Daoy (cell line): Measurements from ENCODE around the gene SNRNP48.

DNA sequence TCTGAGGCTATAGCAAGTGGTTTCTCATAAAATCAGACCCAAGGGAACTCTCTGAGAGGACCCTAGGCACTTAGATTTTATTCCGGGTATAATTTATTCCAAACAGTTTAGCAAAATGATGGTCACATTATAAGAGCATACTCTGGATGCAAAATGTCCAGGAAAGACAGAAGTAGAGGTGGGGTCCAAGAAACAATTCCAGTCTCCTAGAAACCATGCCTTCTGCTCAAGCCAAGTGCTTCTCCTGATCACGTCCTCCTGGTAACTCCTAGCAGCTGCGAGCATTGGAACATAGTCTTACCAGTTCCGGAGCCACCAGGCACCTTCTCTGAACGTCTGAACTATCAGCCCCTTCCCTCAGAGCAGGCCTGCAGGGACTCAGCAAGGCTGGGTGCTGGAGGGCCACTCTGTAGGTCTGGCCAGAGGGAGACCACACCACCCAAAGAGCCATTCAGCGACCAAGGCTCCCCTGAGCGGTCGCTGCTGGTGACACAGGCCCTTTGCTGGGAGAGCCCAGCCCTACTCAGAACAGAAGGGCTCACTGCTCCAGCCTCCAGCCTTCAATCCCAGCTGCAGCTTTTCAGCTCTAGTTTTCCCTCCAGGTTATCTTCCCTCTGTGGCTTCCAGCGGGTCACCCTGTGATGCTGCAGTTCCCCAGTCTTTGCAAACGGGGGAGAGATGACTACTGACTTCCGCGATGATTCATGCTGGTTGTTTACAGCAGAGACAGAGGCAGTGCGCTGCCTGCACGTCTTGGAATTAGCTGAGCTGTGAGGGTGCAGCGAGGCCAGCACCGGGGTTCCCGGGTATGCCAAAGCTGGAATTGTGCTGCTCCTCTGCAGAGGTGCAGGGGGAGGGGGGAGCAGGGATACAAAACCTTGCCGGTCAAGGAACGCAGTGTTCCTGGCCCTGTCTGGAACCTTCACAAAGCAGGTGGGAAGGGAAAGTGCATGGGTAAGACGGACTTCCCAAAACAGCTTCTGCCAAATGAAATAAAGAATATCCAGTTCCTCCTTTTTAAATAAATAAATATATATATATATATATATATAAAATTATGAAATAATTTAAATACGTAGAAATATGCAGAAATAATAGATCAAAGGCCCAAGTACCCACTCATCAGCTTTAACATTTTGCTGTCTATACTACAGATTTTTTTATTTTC is 161.3 kb downstream of the LY86 start:
- RAMPAGE, long total RNA = no peak

DNA sequence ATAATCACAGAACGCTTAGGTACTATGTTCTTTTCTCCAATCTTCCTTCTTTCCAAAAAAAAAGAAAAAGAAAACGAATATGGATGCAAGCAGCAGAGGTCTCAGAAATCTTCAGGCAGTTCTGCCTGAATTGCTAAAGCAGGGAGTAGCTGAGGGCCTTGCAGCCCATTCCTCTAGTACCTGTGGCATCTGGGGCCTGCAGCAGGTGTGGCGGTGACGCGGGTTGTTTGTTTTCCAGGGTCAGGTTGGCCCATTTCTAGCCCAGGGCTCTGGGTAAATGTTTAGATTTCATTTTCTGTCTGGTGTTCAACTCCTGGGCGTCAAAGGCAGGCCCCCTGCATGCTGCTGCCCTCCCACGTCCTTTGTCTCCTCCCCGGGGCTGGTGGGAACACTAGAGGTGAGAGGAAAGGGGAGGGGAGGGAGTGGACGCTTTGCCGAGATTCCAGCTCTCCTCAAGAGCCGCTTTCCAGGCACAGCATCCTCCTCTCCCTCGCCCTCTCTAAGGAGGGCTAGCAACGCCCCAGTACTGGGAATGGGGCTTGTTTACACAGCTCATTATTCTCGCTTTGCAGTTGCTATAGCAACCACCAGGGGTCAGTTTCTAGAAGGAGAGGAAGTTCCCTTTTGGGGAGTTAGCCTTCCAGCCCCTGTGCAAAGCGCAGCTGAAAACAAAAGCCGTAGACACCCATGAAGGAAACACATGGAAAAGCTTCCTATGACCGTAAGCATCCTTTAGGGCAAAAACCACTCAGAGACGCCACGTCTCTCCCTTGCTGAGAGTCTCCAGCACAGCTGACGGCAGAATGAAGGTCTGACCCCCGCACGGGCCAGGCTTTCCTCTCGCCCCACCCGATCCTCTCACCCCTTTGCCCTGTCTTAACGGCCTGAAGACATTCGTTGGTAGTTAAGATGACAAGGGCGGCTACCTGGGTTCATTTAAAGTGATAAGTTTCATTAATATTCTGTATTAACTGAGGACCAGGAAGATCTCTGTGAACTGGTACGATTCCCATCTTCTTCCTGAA is 170.6 kb downstream of the LY86 start:
- RAMPAGE, long total RNA = no peak

DNA sequence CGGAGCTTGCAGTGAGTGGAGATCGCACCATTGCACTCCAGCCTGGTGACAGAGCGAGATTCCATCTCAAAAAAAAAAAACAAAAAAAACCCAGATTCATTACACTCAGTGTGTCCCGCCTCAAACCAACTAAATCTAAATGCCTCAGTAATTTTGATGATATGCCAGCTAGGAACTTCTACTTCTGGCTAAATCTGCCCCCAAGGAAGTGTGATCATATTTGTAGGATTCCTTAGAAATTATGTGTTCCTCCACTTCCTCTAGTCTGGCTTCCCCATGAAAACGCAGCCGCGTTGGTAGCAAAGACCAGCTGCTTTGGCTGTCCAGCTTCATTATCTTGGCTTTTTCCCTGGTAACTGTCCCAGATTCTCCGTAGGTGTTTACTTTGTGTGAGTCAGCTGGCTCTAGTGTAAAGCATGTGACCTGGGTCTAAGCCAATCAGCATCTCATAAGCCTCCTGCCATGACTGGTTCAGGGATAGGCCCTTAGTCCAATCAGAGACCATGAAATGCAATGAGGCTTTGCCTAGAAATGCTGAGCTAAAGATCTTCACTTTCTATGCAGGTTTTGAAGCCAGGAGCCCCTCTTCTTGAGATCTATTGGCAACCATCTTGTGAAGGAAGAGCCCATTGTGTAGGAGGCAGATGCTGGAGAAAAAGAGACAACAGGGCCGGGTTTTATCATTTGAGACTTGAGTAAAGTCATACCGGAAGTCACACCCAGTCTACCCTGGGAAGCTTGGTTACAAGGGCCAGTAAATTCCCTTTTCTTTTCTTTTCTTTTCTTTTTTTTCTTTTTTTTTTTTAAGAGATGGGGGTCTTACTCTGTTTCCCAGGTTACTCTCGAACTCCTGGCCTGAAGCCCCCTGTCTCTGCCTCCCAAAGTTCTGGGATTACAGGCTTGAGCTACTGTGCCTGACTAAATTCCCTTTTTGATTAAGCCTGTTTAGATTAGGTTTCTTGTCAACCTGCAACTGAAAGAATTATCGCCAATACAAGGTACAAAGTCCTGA is 256.6 kb upstream of the RREB1 start:
- RAMPAGE, long total RNA = no peak

DNA sequence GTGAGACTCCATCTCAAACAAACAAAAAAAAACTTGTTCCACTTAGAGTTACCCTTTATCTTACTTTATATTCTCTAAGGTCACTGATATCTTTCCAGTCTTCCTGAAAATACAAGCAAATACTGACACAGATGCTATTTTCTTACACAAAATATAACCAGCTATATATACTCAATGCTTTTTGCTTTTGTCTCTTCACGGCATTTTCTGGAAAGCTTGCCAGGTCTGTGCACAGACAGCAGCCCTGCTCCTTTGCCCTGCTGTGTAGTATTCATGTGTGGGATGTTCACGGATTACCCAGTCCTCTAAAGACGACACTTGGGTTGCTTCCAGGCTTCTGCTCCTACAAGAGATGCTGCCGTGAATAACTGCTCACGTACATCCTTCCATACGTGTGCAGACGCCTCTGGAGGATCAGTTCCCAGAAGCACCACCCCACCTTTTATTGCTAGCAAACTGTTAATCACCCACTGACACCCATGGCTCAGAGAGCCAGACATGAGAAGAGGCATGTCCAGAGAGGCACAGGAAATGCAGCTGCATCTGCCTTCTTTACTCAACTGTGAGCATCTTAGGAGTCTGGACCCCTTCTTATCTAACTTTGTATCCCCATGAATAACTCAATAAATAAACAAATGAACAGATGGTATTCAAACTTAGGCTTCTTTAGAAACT is 229.0 kb upstream of the RREB1 start:
- RAMPAGE, long total RNA = no peak

DNA sequence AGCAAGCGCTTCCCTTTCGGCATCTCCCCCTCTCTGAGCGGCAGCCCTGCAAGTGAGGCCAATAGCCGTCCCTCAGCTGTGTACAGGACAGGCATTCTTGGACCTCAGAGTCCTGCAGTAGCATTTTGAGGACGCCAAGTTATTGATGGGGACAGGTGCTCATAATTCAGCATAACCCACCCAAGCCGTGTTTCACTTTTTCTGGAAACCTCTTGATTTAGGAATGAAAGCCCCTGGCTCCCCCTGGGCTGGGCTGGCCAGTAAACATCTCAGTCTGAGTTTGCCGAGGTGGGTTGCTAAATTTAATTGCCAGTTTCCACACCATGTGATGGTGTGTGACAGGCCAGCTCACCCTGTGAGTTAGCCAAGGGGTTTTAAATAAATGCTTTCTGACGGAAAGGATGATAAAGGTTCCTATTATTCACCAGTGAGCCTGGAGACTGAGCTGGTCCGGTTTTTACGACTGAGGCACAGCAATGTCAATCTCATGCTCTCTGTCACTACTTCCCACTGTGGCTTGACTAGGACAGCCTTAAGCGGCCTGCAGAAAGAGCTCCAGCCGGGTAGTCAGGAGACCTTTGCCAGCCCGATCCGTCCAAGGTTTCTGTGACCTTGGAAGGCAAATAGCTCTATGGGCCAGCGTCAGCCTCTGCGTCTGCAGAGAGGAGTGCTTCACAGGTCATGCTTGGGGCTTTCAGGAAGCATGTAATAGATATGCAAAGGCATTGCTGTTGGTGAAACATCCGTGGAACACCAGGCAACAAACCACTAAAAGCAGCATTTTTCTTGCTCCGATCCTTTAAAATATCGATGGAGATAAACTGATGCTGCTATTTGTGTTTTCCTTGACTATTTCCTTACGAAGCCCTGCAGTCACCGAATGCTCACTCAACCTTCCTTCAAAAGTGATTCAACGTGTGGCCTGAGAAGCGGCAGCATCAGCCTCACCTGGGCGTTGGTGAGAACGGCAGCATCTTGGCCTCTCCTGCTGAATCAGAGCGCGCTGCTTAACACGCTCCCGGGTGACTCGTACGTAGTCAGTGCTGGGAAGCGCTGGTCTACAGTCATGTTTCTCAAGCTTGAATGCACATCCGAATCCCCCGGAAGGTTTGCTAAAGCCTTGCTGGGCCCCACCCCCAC is 214.5 kb upstream of the RREB1 start:
- RAMPAGE, long total RNA = no peak

- RAMPAGE, long total RNA = no peak
These were observed 113.1 kb upstream of the RREB1 start for GRCh38 chr6:6994523-6995242.

DNA sequence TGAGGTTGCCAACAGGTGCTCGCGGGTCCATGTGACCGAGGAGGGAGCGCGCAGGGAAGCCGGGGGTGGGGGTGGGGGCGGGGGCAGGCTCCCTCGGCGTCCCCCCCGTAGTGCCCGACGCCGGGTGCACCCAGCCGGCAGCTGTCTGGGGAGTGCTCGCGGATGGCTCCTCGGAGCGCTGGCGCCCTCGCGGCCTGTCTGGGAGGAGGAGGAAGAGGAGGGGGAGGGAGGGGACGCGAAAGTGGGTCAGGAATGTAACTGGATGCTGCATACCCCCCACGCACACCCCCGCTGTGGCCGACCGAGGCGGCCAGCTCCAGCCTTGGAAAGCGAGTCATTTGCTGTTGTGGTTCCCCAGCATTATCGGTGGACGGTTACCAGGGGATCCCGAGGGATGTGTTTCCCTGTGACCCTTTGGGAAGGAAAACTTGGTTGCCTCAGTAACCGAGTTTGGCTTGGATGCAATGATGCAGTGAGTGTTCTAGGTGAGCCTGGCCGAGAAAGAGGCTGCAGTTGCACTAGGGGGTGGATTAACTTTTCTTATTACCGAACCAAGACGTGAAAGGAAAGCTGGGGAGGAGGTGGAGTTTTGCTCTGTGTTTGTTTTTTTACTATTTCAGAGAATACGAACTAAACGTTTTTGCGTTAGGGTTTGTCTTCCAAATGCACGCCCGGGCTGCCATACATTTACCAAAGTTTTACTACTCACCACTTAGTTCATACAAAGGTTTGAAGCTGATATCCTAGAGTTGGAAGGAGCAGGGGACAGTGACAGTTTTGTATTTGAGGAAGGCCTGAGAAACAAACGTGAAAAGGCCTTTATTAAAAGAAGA is 55.2 kb upstream of the RREB1 start:
- RAMPAGE, long total RNA = no peak

DNA sequence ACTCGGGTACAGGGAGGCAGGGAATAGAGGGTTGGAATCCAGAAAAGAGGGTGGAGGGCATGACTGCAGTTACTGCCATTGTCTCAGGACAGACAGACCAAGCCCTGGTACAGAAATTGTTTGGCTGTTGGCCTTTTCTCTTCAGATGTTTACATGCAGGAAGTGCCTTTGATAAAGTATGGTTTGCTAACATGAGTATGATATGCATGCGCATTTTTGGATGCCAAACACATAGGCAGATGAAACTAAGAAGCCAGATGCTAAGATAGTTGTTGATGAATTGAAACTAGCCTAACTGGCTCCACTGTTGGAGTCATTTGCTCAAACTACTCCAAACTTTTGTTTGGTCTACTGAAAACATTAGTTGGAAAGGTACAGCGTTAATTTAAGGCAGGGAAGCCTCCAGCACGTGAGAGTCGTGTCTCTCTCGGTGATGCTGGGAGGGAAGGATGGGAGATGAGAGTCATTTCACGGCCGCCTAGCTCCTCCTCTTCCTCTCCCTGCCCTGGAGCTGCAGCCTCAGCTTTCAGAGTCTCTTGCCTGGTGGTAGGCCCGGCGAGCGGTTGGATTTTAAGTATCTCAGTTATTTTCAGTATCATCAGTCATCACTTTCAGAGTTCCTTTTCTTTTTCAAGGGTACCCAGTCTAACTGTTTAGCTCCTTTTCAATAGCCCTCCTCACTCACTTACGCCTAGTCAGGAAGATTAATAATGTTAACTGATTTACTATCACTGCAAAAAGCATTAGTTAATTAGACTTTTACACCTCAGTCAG is 29.7 kb downstream of the RREB1 start:
- RAMPAGE, long total RNA = no peak

DNA sequence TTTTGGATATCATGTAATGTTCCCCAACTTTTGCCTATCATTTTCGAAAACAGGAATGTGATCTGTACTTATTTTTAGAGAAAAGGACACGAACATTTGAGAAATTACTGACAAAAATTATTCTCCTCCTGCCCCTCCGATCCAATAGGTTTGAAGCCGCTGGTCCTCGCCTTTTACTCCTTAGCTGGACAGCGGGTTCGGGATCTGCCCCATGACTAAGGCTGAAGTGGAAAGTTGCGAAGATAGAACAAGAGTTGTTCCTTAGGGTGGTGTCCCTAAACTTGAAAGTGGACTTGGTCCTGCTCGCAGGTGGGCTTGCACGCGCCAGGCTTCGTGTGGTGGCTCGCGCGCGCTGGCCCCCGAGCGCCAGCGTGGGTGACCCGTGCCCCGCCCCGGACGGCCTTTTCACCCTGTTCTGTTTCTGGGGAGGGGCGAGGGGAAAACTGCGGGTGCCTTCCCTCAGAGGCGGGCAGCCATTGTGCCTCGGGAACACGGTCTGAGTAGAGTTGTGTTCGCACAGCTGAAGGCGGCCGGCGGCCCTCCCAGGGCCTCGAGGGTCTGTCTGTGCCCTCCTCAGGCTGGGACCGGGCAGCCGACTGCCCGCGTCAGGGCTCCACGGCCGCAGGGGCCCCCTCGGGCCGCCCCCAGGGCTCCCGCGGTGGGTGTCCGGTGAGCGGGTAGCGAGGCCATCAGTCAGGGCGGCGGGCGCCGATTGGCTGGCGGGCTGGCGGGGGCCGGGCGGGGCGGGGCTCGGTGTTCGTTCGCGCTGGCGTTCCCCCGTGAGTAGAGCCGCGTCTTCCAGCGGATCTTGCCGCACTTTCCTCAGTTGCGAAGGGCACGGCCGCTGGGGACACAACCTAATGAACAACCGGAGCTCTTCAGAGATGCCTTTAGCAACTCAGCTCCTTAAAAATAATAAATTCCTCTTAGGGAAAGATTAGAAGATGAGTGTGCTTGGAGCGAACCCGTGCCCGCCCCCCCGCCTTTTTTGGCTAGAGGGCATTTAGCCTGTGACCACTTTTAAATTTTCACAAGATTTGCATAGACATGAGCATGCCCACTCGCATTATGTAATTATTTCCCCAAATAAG is 33.1 kb downstream of the RREB1 start:
- RAMPAGE, long total RNA = no peak

- RAMPAGE, long total RNA = no peak
These were observed 39.2 kb downstream of the RREB1 start for GRCh38 chr6:7146940-7147443.

GRCh38 chr6:7220358-7220655 is 92.7 kb downstream of the SSR1 start:
- RAMPAGE, long total RNA = no peak

DNA sequence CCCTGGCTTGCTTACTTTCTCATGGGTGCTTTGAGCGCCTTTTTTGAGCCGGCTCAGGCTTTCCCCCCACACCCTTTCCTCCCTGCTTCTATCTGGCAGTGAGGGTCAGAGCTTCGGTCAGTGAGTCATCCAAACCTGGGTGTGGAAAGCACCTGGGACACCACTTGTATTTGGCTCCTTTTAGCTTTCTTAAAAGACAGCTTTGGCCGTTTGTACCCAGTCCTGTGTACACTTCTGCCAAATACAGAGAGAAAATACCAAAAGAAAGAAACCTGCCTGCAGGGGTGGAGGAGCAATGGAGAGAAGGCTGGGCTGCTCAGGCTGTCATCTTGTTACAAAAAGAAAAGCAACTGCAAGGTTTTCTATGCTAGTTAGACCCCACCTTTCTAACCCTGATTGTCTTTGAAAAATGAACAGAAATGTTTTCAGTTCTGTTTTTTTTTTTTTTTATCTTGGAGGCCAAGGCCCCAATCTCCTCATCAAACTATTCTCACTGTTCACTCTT is 76.6 kb downstream of the SSR1 start:
- RAMPAGE, long total RNA = no peak

DNA sequence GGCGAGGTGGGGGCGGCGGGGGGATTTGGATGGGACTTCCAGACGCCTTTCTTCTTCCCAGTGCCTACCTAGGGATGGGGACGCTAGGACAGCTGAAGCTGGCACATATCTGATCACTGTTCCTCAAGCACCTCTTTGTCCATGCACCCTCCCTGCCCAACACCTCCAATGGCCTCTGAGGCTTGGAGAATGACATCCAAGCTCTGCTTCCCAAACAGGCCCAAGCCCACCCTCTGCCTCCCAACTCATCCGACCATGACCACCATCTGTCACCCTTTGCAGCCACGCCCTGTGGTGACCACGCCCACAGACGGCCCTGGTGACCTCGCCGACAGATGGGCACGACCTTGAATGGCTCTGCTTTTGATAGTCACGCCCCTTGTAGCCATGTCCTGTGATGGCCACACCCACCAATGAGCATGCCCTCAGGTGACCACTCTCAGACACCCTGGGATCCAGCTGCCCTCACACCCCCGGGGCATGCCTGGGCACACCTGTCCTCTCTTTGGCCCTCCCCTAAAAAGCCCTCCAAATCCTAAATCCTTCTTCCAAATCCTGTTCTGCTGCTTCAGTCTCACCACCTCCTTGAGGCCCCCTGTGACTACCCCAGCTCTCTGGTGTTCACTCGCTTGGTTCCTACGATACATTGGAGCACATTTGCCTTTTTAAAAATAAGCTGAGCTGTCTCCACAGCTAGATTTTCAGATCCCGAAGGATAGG is 51.0 kb downstream of the SSR1 start:
- RAMPAGE, long total RNA = no peak

DNA sequence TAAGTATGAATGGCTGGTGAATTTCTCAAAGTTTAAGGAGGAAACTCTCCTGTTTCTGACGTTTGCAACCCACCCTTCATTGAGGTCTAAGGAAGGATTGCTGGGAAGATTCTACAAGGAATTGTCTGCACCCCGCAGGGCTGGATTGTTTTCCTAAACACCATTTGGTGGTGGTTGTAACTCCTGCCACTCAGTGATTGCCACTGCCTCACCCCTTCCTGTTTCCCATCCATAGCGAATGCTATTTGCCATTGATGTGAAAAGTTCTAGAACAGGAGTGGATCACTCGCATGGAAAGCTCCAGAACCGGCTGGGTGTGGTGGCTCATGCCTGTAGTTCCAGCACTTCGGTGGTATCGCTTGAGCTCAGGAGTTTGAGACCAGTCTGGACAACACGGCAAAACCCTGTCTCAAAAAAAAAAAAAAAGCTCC is 8.6 kb upstream of the DSP start:
- RAMPAGE, long total RNA = no peak

- RAMPAGE, long total RNA = no peak
These were observed 10.8 kb upstream of the SNRNP48 start for GRCh38 chr6:7579026-7579791.

GRCh38 chr6:7582532-7583383 is 7.2 kb upstream of the SNRNP48 start:
- RAMPAGE, long total RNA = no peak

DNA sequence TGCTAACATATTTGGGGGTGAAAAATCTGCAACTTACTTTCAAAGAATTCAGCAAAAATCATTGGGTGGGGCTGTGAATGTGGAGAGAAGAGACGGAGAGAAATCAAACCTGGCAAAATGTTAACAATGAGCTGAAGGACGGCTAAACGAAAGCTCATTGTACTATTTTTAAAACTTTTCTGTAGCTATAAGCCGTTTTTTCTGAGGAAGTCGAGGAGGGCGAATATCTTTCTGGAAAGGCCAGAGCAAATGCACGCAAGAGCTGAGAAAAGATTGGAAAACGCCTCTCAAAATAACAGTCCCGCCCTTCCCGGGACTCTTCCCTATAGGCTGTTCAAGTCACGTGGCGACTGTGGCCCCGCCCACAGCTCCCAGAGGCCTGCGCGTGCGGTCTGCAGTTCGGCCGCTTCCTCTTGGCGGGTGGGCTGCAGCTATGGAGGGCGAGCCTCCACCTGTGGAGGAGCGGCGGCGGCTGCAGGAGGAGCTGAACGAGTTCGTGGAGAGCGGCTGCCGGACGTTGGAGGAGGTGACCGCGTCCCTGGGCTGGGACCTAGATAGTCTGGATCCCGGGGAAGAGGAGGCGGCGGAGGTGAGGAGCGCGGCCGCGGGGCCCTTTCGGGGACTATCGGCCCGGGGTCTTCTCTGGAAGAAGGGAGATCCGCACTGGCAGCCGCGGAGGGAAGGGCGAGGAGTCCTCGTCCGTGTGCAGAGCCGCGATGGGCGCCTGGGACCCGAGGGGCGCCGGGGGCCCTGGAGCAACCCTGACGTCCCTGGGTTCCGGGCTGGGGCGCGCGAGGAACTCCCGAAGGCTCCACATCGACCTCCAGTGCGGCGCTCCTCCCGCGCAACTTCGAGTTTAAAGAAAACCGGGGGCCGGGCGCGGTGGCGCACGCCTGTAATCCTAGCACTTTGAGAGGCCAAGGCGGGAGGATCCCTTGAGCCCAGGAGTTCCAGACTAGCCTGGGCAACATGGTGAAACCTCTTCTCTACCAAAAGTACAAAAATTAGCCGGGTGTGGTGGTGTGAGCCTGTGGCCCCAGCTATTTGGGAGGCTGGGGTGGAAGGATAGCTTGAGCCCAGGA is at the start of gene SNRNP48:
TSS of gene SNRNP48 (plus strand) at position 374 of the 1,082 bp plus-strand sequence.
- RAMPAGE, long total RNA = start-site peak on the plus strand centred at position 391 of the sequence, 41 bp wide, 83 and 14 reads in 2 replicates

DNA sequence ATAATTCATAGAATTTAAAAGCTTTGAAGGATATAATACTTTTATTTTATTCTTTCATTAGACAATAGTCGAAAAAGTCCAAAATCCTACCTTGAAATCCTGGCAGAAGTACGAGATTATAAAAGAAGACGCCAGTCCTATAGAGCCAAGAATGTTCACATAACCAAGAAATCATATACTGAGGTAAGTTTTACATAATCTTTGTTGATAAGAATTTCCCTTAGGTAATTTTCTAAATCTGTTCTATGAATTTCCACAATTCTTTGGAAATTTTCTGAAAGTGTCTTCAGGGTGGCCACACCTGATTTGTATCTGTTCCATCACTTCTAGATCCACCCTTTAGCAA is 12.5 kb downstream of the SNRNP48 start:
- RAMPAGE, long total RNA = no peak

GRCh38 chr6:7604863-7605650 is 15.1 kb downstream of the SNRNP48 start:
- RAMPAGE, long total RNA = no peak

DNA sequence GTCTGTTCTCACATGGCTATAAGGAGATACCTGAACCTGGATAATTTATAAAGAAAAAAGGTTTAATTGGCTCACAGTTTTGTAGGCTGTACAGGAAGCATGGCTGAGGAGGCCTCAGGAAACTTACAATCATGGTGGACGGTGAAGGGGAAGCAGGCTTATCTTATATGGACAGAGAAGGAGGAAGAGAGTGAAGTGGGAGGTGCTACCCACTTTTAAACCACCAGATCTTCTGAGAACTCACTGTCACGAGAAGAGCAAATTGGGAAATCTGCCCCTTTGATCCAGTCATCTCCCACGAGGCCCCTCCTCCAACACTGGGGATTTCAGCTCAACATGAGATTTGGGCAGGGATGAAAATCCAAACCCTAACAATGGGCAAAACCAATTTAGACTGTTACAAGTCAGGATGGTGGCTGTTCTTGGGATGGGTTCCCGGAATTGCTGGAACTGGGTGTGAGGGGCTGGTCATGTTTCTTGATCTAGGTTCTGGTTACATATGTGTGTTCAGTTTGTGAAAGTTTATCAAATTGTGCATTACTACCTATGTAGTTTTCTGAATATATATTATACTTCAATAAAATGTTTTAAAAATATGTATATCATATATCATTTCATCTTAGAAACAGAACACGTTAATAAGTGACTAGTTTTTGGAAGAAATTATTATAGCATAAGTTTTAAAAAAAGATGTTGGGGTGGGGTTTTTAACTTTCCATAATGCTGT is 24.3 kb upstream of the BMP6 start:
- RAMPAGE, long total RNA = no peak